Tibial nerve (tissue), 3 donors: ENCODE measurements around the gene SIKE1.

GRCh38 chr1:113488575-113489465 is 98.5 kb downstream of the MAGI3 start:
- PRO-cap, result no peak
- RAMPAGE, long total RNA, 3 experiments, result start-site peak on the plus strand in 1 of 3 experiments, at chr1:113489107-113489413 at its widest, 6 reads per replicate

GRCh38 chr1:113808603-113809022 is 3.7 kb downstream of the RSBN1 start:
- PRO-cap, result no peak
- RAMPAGE, long total RNA, 3 experiments, result no peak in any of the 3 experiments

- PRO-cap, result no peak
- RAMPAGE, long total RNA, 3 experiments, result no peak in any of the 3 experiments
Observed at GRCh38 chr1:113956957-113957431, 22.3 kb upstream of the OLFML3 start.

DNA sequence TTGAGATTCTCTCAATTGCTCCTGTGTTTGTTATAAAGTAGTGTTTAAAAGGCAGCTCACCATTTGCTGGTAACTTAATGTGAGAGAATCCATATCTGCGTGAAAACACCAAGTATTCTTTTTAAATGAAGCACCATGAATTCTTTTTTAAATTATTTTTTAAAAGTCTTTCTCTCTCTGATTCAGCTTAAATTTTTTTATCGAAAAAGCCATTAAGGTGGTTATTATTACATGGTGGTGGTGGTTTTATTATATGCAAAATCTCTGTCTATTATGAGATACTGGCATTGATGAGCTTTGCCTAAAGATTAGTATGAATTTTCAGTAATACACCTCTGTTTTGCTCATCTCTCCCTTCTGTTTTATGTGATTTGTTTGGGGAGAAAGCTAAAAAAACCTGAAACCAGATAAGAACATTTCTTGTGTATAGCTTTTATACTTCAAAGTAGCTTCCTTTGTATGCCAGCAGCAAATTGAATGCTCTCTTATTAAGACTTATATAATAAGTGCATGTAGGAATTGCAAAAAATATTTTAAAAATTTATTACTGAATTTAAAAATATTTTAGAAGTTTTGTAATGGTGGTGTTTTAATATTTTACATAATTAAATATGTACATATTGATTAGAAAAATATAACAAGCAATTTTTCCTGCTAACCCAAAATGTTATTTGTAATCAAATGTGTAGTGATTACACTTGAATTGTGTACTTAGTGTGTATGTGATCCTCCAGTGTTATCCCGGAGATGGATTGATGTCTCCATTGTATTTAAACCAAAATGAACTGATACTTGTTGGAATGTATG is 4.9 kb upstream of the OLFML3 start:
- PRO-cap, result no peak
- RAMPAGE, long total RNA, 3 experiments, result no peak in any of the 3 experiments

DNA sequence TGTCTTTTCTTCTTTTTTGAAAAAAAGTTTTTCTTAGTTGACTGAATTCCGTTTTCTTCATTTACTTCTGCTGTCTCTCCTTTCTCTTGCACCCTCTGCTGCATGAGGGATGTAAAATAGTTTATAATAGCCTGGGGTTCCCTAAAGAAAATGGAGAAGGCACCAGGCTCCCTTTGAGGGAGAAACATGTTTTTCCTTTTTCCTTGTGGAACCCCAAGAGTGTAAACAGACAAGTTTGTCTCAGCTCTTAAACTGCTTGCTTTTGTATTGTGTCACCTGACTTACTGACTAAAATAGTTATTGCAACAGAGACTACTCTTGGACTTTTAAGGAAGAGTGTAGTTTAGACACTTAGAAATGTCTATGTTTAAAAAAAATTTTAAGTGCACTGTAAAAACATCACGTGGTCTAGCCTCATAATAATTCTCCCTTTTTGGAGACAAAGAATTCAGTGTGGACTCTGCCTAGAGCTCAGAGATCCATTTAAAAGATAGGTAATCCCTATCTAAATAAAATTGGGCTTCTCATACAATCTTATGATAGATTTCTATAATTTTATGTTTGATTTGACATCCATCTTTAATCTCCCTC is 141.1 kb downstream of the TRIM33 start:
- PRO-cap, result no peak
- RAMPAGE, long total RNA, 3 experiments, result no peak in any of the 3 experiments

- PRO-cap, result no peak
- RAMPAGE, long total RNA, 3 experiments, result no peak in any of the 3 experiments
Observed at GRCh38 chr1:114390436-114391040, 120.5 kb downstream of the TRIM33 start.

GRCh38 chr1:114399164-114399678 is 111.8 kb downstream of the TRIM33 start:
- PRO-cap, result no peak
- RAMPAGE, long total RNA, 3 experiments, result start-site peak on the minus strand in 1 of 3 experiments, at chr1:114399459-114399568 at its widest, 30 reads per replicate

DNA sequence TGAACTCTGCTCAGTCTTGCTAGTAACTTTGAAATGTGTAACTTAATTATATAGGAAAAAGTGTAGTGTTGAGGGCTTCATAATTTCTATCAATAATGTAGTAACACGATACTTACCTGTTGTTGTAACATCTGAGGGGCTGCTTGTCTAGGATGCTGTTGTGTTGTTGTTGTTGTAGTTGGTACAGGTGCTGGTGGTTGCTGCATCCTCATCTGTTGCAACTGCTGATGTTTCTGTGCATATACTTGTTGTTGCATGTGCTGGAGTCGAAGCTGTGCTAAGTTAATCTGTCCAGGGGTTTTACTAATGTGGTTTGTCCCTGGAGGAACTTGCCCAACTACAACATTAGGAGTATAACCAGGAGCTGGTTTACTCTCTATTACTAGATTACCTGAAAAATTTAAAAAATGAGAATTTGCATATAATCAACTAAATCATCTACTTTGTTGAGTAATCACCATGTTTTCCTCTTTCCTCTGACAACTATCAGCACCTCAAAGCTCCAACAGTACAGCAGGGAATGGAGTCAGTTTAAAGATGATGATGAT is 85.6 kb downstream of the TRIM33 start:
- PRO-cap, result no peak
- RAMPAGE, long total RNA, 3 experiments, result no peak in any of the 3 experiments

- PRO-cap, result no peak
- RAMPAGE, long total RNA, 3 experiments, result no peak in any of the 3 experiments
Observed at GRCh38 chr1:114565222-114565884, 16.1 kb downstream of the BCAS2 start.

GRCh38 chr1:114670347-114670980 is 615 bp upstream of the DENND2C start:
- PRO-cap, result no peak
- RAMPAGE, long total RNA, 3 experiments, result no peak in any of the 3 experiments

DNA sequence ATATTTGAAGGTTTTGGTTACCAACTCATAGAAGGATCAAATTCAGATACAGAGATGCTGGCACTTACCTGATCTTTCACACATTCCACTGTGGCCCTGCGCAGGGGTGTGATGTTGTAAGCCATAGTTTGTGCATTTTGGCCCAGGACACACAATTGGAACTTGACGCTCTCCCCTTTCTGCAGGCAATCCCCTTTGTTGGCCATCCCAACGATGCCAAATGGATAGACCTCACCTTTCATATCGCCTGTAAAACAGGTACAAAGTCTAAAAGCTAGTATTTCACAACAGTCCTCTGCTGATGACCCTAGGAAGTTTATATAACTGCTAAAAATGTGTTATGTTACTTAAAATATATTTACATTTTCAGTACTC is 3.9 kb upstream of the NRAS start:
- PRO-cap, result no peak
- RAMPAGE, long total RNA, 3 experiments, result start-site peak on the minus strand in 1 of 3 experiments, centred at position 240 of the sequence, 57 reads per replicate

GRCh38 chr1:114756889-114757832 is 623 bp downstream of the CSDE1 start:
- PRO-cap, result no peak
- RAMPAGE, long total RNA, 3 experiments, result no peak in any of the 3 experiments

DNA sequence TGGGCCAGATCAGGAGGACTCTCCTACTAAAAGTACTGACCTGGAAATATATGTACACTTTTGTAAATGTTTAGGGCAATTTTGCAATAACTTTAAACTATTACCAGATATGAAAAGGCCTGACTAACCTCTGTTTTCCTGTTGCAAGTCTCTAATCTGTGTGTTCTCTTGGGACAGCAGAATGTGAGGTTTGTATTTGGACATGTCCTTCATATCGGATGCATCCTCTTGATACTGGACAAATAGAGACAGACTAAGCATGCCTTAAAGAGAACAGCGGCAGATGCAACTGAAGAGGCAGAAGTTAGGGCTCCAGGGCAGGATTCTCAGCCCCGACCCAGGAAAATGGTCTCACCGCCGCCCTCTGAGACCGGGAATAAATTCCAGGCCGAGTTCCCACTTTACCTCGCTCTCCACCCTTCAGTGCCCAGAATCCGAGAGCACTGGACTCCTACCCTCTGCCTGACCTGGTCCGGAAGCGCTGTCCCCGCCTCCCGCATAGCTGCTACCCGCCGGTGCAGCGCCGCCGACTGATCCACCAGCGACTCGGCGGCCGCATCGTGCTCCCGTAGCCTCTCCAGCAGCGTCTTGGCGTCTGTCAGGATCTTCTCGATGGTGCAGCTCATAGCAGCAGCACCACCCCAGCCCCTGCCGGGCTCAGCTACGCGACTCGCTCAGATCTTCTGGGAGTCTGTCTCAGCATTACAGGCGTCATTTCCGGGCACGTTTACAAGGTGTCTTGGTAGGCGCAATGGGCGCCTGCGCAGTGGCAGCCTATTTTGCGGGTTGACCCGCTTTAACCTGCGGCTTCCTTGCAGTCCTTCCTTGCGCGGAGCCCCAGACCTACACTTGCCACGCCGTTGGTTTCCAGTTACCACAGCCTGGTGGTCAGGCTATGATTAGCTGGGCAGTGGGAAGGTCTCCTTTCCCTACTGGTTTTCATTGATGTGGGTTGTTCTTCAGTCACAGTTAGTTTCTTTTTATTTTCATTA is at the start of gene SIKE1:
Gene SIKE1, minus strand, starts transcription at position 704 of the 992 bp plus-strand sequence.
- PRO-cap, result bidirectional peak, plus-strand start at position 817 of the sequence, minus-strand start at position 650 of the sequence
- RAMPAGE, long total RNA, 3 experiments, result start-site peak on the minus strand in 2 of 3 experiments, centred at positions 648 to 663 of the sequence, 119 to 282 reads per replicate

DNA sequence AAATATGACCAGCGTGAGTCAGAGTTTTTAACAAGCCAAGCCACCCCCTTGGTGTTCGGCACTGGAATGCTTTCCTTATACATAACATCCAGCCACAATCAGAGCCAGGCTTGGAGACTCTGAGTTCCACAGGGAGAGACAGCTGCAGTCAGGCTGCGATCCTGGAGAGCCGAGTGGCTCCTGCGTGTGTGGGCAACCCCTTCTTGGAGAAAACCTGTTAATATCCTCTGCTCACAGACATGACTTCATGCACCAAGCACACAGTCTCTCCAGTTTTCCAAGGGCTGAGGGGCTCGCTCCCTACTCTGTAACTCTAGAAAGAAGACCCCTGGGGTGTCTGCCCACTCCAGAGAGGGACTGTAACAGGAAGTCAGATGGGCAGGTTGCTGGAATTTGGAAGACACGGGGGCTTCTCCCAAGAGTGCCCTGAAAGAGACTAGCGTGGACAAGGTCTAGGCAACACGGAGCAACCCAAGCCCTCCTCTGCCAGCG is 21.7 kb downstream of the TSPAN2 start:
- PRO-cap, result no peak
- RAMPAGE, long total RNA, 3 experiments, result no peak in any of the 3 experiments

DNA sequence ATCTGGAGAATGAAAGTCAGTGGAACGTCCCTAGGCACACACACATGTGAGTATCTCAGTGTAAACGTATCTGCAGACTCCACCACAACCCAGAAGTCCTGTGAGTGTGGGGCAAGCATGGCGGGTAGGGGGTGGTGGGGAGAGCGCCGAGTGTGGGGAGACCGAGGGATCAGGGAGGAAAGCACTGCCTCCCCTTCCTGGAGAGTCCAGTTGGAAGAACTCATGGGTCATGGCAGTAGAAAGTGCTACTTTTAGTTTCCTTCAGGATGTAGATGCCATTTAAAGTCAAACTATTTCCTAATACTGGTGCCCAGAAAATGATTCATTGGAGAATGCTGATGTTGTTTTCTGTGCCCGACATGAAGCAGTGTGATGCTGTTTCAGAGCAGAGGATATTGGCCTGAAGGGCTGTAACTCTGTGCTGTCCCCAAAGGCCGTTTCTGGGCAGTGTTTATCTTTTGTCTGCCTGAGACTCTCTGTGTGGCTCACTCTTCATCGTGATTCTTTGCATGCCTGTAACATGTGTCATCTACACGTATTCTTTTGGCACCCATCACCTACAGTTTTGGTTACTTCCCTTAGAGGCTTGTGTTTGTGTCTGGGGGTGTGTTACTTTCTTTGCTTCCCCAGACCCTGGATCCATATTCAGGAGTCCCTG is 45.7 kb upstream of the TSPAN2 start:
- PRO-cap, result no peak
- RAMPAGE, long total RNA, 3 experiments, result no peak in any of the 3 experiments

GRCh38 chr1:115189850-115190544 is 100.7 kb upstream of the TSPAN2 start:
- PRO-cap, result no peak
- RAMPAGE, long total RNA, 3 experiments, result no peak in any of the 3 experiments

DNA sequence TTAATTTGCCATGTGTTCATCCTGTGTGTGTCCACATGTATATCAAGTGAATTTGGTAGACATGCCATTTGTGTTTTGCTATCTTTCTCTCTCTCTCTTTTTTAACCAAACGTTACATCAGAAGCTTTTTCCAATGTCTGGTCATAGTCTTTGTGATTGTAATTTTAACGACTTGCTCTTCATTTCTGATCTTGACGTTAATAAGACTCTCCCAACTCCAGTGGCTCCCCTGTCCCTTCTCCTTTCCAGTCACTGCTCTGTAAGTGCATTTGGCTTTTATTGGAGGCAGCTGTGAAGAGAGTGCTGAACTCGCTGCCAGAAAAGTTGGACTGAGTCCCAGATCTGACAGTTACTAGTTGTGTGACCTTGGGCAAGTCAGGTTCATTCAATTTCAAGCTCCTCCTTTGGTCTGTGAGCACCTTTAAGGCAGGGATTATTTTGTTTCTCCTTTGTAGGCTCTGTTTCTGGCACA is 109.6 kb upstream of the TSPAN2 start:
- PRO-cap, result no peak
- RAMPAGE, long total RNA, 3 experiments, result no peak in any of the 3 experiments

DNA sequence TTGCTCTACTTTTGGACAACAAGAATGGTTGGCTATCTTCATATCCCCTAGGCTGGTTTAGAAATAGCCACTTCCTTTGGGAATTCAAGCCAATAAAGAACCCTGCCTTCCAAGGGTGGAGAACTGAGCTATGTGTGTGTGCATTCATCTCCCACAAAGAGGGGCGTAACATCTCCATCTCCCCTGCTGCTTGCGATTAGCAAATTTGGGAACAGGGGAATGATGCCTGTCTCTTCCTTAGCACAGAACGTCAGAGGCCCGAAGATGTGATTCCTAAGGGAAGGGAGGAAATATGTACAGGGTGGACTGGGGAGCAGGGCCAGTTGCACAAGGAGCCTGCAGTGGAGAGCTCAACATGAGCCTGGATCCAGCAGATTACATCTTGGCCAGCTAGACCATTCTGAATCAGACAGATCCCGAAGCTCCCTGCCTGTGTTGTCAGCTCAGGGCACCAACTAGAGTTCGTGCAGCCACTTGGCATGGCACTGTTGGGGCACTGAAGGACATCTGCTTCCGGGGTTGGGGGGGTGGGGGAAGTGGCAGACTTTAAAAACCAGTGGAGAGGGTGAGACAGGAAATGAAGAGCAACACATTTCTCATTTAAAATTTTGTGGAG is 118.1 kb downstream of the NGF start:
- PRO-cap, result no peak
- RAMPAGE, long total RNA, 3 experiments, result no peak in any of the 3 experiments

DNA sequence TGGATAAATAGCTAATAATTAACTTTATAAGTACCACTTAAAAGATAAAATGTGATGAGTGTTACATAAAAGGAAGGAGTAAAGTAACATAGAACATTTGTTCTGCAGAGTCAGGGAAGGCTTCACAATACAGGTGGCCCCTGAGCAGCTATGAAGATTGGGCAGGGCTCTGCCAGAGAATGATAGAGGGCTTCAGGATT is 108.9 kb downstream of the NGF start:
- PRO-cap, result no peak
- RAMPAGE, long total RNA, 3 experiments, result no peak in any of the 3 experiments

- PRO-cap, result no peak
- RAMPAGE, long total RNA, 3 experiments, result no peak in any of the 3 experiments
Observed at GRCh38 chr1:115266521-115267161, 71.4 kb downstream of the NGF start.